AG08470 (cell line): ENCODE data around the gene PSTPIP2.

DNA sequence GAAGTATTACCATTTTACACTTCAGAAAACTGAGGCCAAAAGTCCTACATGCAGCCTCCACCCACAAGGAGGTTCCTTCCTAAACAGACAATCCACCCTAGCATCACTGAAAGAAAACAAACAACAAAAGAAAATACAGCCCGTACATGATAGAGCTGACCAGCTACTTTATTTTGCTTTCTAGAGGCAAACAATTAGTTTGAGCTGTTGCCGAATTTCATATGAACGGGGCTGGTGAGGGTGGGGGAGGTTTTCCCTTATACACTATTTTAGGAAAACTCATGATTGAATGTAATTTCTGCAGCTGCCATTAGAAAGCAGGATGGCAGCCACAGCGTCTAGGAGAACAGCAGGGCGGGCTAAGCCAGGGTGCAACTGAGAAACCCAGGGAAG is 335.3 kb downstream of the SETBP1 start:
- RRBS, result no CpG with 5 or more reads among the region's 5 CpGs

GRCh38 chr18:45066749-45067382 is 386.2 kb downstream of the SETBP1 start:
- RRBS, result no CpG with 5 or more reads among the region's 2 CpGs

DNA sequence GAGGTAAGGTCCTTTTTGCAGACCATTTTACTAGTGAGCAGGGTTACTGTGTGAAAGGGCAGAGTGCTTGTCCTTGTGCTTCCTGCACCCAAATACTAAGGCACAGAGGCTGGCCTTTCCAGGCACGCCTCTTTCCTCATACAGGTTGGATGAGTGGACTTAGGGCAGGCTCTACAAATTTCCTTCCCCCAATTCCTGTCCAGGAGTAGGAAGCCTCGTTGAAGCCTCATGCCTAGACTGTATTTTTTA is 288.7 kb upstream of the SLC14A2 start:
- RRBS, result no CpG with 5 or more reads among the region's 2 CpGs

GRCh38 chr18:45688180-45688450 is 35.9 kb upstream of the SLC14A1 start:
- RRBS, result no CpG with 5 or more reads among the region's 4 CpGs

- RRBS, result no CpG with 5 or more reads among the region's 11 CpGs
Observed at GRCh38 chr18:46019096-46019947, 52.2 kb upstream of the EPG5 start.

GRCh38 chr18:46071643-46072799 is at the start of gene PSTPIP2:
PSTPIP2 (minus strand) TSS chr18:46072260.
- RRBS, result 5% methylated on average over 52 of the region's 102 CpGs

DNA sequence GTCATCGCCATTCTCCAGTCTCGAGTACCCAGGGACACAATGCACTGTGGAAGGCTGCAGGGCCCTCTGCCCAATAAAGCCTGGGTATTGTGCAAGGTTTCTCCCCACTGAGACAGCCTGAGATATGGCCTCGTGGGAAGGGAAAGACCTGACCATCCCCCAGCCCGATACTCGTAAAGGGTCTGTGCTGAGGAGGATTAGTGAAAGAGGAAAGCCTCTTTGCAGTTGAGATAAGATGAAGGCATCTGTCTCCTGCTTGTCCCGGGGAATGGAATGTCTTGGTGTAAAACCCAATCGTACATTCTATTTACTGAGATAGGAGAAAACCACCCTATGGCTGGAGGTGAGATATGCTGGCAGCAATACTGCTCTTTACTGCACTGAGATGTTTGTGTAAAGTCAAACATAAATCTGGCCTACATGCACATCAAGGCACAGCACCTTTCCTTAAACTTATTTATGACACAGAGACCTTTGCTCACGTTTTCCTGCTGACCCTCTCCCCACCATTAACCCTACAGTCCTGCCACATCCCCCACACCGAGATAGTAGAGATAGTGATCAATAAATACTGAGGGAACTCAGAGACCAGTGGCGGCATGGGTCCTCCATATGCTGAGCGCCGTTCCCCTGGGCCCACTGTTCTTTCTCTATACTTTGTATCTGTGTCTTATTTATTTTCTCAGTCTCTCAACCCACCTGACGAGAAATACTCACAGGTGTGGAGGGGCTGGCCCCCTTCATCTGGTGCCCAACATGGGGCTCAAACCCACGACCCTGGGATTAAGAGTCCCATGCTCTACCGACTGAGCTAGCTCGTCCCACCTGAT is 9.3 kb downstream of the ATP5F1A start:
- RRBS, result no CpG with 5 or more reads among the region's 16 CpGs

- RRBS, result no CpG with 5 or more reads among the region's 8 CpGs
Observed at GRCh38 chr18:46152245-46152732, 21.5 kb upstream of the C18orf25 start.

- RRBS, result 3% methylated on average over 36 of the region's 67 CpGs
Observed at GRCh38 chr18:46174437-46175257, 813 bp downstream of the C18orf25 start.

DNA sequence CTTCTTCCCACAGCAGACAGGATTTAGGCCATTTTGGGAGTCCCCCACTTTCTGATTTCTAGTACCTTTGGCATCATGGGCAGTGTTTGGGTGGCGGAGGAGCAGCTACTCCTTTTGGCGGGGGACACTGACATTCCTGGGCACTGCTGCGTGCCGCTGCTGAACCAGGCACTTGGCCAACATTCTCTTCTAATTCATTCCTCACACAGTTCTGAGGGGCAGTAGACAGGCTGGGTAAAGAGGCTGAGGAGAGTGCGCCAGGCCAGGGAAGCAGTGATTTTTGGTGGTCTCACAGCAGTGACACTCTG is 53.0 kb downstream of the RNF165 start:
- RRBS, result no CpG with 5 or more reads among the region's 5 CpGs

- RRBS, result no CpG with 5 or more reads among the region's 8 CpGs
Observed at GRCh38 chr18:46658113-46658450, 1.1 kb upstream of the LOXHD1 start.

DNA sequence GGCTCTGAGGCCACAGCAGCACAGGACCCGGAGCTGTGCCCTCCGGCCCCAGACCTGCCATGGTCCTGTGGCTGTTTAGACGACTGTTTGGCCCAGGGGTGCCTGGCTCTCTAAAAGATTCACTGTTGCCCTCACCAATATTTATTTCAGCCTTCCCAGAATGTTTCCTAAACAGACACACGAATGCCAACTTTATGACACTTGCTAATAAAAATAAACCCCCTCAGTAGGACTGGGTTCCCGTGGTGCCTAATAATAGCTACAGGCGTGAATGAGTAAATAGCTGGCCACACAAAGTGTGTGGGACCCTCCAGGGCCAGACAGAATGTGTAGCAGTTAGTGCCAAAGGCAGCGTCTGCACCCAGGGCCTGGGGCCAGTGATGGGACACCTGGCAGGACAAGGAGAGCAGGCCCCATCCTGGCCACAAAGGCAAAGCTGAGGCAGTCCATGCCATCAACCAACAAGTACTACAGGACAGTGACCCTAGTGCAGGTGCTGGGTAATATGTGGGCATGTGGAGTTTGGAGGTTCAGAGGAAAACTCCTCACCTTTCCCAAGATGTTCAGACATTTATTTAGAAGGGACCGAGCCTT is 11.7 kb upstream of the ST8SIA5 start:
- RRBS, result no CpG with 5 or more reads among the region's 8 CpGs

DNA sequence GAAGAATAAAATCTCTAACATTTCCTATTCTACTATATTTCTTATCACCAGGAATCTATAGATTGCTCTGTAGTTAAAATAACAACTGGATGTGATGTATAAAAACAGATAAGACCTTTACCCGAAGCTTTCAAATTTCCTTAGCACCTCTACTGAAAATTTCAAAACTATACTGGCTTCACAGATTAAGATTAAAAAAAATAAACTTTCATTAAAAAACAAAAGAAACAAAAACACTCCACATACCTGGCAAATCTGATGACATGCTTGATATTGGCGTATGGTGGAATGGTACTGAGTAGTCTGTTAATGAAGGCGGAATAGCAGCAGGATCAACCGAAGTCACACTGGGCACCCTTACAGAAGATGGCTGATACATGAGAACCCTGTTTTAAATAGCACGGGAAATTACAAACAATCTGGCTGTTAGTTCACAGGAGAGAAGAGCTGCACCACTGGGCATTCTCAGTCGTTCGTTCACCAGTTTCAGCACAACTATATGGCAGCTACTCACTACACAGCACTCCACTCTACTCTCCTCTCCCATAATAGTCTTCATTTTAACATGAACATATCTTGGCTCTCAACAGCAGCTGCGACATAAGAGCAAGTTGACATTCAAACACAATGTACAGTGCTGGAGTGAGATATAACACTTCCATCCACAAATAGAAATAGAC is 64.0 kb upstream of the ST8SIA5 start:
- RRBS, result no CpG with 5 or more reads among the region's 8 CpGs

DNA sequence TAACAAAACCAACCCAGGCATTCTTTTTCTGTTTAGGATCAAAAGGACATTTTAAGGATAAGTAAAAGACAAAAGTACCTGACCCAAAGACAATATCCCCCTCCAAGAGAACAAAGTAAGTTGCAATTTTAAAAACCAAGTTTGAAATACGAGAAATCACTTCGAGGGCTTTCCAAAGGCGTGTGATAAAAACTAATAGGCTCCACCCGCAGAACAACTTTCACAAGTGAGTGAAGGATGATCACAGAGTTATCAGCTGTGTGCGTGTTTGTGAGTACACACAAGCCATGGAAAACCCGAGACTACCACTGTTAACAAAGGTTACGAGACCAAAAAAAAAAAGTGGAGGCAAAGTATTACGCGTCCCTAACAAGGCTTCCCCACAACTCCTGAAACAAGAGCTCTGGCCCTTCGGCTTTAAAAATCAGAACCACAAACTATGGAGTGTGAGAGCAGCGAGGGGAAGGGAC is 766 bp downstream of the SMAD2 start:
- RRBS, result no CpG with 5 or more reads among the region's 11 CpGs

GRCh38 chr18:47930930-47931773 is 693 bp upstream of the SMAD2 start:
- RRBS, result 1% methylated on average over 62 of the region's 108 CpGs

DNA sequence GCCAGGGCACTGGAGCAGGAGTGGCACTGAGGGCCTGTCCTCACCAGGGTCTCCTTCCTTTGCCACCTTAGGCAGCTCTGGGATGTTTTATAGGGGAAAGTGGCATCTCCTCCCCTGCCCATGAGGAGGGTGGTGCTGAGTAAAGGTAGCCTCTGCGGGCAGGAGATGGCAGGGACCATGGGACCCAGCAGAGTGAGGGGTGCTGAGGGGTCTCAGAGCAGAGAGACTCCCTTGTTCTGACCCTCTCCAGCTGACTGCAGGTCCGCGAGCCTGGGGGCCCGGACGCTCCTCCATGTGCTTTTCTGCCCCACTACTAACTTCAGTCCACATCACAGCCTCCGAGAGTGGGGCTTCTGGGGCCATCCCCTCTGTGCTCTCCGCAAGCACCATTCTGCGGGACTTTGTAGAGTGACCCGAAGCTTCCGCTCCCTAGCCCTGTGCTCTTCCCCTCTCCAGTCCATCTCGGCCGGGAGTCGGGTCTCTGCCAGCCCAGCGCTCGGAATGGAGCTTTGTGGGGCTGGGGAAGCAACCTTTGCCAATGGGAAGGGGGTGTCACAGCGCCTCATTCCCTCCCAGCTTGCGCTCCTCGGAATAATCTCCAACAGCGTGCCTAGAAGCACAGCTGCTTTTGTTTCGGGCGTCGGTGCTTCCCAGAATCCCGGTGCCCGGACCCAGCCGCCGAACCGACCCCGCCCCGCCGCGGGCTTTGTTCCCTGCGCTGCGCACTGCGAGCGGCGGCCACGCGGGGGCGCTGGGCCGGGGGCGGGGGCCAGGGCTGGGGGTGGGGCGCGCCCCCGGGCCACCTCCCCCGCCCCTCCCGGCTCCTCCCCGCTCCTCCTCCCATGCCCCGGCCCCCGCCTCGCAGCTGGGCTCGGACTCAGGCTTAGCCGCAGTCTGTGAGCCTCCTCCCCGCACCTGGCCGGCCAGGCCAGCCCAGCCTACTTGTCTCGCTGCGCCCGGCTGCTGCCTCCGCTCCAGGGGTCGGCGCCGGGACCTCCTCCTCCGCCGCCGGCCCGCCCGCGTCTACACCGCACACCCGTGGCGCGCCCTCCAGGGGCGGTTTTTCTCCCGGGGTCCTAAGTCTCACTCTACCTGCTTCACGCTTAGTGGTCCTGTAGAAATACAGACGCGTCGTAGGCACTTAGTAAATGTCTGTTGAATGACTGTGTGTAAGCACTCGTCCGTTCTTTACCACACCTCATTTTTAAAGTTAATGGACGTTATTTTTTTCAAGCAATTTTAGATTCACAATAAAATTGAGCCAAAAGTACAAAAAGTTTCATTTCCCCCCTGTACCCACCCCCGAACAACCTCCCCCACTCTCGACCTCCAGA is 77.6 kb upstream of the SMAD2 start:
- RRBS, result 2% methylated on average over 39 of the region's 82 CpGs

GRCh38 chr18:48028525-48029204 is 98.2 kb upstream of the SMAD2 start:
- RRBS, result 77% methylated on average over 5 of the region's 7 CpGs

DNA sequence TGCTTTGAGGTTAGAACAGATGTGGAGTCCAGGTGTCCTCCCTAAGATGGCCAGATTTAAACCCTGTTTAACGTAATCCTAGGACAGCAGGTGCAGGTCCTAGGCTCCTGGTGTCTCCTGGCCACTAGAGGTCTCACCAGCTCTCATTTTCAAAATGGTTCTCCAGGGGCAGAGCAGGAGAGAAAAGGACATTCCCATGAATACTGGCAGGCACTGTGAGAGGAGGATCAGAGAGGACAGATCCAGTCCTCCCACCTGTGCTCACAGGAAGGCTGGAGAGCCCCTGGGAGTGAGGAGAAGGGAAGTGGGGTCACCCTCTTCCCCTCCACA is 100.6 kb upstream of the SMAD2 start:
- RRBS, result no CpG with 5 or more reads among the region's 1 CpG

DNA sequence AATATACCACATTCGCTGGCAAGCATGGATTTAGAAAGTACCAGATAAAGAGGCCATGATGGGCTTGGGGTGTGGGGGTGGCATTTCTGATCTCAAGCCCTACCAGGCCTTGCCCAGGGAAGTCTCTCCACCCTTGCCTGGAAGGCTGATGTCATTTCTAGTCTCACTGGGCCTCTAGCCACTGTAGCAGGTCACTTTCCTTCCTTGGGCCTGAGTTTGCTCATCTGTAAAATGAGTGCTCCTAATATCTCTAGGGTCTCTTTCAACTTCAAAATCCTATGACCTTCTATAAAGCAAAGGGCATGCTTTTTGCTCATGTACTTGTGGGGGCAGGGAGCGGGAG is 1.8 kb downstream of the ZBTB7C start:
- RRBS, result no CpG with 5 or more reads among the region's 2 CpGs

GRCh38 chr18:48544371-48545164 is 5.7 kb downstream of the CTIF start:
- RRBS, result no CpG with 5 or more reads among the region's 13 CpGs